Left cardiac atrium (tissue), 1 donor: Measurements from ENCODE around the genes OMP and PAK1.

- PRO-cap = no peak
Measured at GRCh38 chr11:76185996-76186481, 20.3 kb downstream of the WNT11 start.

- PRO-cap = no peak
Measured at GRCh38 chr11:76339199-76339754, 41.7 kb downstream of the THAP12 start.

DNA sequence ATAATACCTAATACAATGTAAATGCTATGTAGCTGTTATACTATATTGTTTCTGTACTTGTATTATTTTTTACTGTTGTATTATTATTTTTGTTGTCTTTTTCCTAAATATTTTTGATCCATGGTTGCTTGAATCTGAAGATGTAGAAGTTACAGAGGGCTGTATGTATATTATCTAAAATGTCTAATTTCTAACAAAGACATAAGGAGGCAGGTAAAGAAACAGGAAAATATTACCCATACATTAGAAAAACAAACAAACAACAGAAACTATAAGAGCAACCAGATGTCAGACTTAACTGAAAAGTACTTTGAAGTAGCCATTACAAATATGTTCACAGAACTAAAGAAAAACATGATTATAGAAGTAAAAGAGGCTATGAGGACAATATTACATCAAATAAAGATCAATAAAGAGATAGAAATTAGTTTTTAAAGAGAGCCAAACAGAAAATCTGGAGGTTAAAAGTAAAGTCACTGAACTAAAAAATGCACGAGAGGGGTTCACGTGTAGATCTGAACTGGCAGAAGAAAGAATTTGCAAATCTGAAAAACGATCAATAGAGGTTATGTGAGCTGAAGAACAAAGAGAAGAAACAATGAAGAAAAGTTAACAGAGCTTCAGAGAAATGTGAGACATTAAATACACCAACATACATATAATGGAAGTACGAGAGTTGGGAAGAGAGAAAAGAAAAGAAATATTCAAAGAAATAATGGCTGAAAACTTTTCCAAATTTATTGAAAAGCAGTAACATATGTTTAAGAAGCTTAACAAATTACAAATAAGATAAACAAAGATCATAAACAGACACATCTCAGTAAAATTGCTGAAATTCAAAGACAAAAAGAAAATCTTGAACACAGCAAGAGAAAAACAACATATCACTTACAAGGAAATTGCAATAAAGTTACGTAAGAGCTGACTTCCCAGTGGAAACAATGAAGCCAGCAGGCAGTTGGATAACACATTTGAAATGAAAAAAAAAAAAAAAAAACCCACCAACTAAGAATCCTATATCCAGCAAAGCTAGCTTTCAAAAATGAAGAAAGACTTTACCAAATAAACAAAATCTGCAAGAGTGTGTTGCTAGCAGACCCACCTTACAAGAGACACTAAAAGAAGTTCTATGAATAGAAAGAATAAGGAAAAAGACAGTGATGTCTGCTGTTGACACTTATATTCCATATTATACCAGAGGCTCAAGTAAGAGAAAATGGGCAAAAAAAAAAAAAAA, 56.7 kb downstream of the EMSY start:
- PRO-cap = no peak

GRCh38 chr11:76591927-76592427, 78.6 kb downstream of the LRRC32 start:
- PRO-cap = no peak

GRCh38 chr11:76606164-76606890, 64.2 kb downstream of the LRRC32 start:
- PRO-cap = no peak

DNA sequence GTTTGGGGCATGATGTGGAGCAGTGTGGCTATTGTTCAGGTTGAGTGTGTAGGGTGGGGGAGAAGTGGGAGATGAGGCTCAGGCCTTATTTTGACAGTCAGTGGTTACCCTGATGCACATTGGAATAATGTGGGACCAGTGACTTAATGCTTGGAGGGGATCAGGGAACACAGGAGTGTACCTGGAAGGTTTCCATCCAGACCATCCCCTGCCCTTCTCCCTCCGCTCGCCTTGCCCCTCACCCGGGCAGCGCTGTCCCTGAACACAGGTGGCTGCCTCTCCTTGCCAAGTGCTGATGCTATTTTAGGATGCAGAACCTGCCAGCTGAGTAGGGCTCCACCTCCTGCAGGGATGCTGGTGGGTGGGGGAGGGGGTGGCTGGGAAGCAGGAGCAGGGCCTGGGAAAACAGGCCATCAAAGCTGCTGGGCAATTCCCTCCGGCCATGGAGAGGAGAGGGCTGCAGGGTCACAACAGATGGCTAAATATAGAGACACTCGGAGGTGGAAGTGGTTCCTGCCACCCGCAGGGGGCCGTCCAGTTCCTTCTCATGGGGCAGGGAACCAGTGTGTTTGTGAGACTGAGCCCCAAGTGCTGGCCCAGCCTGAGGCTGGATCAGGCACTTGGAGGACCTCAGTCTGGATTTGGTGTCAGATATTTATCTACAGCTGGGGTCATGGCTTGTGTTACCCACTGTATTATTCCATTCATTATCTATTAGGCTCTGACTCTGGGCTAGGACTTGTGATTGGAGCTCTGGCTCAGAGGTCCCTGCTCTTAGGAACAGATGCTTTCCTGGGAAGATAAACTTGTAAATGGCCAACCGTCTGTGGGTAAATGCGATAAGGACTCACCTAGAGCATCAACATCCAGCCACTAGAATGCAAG, 59.6 kb downstream of the LRRC32 start:
- PRO-cap = no peak

DNA sequence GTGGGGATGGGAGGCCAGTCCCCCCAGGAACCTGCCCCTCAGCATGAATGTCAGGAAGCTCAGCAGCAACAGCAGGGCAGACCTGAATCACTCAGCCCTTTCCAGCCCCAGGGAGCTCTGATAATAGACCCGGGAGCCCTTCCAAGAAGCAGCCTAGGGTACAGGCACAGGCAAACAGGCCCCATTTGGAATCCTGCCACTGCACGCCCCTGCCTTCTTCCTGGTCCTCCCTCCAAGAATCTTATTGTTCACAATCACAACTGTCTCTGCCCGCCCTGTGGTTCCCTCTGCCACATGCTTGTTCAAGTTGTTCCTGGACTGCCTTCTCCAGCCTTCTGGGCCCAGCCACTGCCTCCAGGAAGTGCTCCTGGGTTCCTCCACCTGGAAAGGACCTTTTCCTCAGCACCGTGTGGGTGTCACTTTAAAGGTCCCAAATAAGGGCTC, 54.6 kb downstream of the LRRC32 start:
- PRO-cap = no peak

- PRO-cap = no peak
Measured at GRCh38 chr11:76629970-76630816, 40.4 kb downstream of the LRRC32 start.

- PRO-cap = no peak
Measured at GRCh38 chr11:76700102-76700838, 29.7 kb upstream of the LRRC32 start.

GRCh38 chr11:76773888-76774483, 9.2 kb upstream of the TSKU start:
- PRO-cap = no peak

DNA sequence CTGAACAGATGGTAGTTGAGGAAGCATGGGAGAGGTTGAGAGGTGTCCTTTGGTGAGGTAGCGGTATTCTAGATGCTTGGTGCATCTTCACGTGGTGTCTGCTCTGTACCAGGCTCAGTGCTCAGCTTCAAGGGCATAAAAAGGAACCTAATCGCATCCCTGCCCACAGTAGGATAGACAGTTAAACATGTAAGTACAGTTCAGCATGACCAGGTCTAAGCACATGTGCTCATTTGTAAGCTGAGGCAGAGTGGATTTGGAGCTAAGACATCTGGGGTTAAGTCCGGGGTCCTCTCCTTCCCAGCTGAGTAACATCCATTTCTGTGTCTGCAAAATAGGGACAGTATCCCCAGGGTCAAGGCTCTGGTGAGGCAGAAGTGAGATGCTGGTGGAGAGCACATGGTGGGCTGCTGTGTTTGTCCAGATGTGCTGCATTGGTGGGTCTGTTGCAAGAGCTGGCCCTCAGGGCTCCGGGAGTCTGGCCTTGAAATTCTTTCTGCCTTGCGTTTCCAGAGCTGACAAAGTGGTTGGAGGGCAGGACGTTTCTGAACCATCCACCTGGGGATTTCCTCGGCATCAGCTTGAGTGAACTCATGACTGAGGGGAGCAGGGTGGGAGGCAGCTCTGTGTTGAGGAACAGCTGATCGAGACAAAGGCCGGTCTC, 4.5 kb downstream of the TSKU start:
- PRO-cap = no peak

DNA sequence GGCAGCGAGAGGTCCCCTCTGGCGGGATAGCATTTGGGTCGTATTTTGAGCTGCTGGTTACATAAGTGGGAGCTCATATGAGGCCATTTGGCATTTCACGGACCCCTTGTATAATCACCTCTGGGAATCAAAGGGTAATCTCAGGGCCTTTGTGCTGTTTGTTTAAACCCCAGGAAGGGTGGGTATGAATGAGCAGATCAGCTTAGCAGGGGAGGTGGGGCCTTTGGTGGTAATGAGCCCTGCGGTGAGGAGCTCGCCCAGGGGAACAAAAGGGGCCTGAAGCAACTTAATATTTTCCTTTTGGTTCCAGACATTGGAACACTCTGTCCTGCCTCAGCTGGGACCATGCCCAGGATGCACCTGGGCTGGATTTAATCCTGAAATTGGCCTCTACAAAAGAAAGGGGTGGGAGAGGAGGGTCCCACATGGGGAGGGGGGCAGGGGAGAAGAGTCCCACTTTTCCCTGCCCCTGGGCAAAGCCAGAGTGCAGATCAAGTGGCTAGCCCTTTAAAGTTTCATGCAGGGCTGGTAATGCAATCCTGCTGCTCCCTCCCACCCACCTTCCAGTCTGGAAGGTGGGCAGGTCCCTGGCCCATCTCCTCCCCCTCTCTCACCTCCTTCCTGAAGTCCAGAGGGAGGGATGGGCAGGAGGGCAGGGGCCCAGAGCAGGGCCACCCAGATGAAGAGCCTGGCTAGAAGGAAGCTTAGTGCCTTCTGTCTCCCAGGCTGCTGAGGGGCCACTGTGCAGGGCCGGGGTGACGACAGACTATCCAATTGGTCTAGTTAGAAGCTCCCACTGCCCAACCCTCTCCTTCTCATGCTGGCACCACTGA, 10.5 kb downstream of the TSKU start:
- PRO-cap = no peak

DNA sequence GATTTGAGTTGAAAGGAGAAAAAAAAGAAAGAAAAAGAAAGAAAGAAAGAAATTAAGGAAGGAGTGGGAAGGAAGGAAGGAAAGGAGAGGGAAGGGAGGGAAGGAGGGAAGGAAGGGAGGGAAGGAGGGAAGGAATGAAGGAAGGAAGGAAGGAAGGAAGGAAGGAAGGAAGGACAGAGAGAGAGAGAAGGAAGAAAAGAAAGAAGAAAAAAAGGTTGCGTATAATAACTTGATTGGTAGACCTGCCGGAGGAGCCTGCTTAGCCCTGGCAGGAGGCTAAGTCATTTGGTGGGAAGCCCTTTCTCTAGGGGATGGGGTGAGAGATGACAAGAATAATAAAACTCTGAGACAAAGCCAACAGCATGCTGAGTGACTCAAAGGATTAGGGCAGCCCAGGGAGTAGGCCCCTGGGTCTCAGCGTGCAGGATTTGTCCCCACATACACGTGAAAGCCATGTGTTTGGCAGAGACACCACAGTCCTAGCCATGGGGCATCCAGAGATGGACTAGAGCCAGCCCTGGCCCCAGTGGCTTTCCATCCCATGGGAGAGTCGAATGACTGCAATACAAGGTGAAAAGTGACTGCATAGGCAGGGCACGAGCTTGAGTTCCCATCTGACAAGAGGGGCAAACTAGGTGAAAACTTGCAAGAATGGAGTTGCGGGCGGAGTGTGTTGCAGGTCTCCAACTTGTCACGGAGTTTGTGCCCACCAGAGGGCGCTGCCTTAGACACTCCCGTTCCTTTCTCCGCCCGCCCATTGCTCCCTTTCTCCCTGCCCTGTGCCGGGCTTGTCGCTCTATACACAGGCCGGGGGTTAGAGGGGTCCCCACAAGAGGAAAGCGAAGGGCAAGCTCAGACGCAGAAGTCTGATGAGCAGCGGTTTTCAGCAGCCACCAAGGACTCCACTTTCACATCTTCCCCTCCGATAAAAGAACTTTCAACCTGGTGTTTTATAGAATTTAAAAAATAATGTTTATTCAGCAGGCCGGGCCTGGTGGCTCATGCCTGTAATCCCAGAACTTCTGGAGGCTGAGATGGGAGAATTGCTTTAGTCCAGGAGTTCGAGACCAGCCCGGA, 24.1 kb downstream of the TSKU start:
- PRO-cap = no peak

GRCh38 chr11:77010049-77010761, 24.0 kb upstream of the B3GNT6 start:
- PRO-cap = no peak

- PRO-cap = no peak
Measured at GRCh38 chr11:77039492-77040370, 5.5 kb downstream of the B3GNT6 start.

GRCh38 chr11:77088414-77089144, 14.1 kb upstream of the OMP start:
- PRO-cap = no peak

DNA sequence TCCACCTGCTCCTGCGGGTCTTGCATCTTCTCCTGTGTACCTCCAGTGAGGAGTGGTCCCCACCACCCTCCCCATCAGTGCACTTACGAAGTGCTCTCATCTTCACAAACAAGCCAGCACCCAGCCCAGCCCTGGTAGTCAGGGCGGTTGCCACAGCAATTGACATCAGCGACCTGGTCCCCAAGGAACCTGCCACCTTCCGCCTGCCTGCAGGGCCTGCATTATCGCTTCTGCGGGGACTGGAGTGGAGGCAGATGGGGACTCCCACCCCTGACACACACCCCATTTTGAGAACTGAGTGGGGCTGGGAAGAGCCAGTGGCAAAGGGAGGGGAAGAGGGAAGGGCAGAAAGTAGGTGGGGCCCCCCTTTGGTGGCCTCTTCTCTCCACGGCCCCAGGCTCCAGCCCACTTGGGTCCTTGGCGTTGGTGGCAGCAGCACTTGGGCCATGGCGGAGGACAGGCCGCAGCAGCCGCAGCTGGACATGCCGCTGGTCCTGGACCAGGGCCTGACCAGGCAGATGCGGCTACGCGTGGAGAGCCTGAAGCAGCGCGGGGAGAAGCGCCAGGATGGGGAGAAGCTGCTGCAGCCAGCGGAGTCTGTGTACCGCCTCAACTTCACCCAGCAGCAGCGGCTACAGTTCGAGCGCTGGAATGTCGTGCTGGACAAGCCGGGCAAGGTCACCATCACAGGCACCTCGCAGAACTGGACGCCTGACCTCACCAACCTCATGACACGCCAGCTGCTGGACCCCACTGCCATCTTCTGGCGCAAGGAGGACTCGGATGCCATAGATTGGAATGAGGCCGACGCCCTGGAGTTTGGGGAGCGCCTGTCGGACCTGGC, at the start of gene OMP:
TSS of gene OMP (plus strand) at position 447 of the 844 bp plus-strand sequence.
- PRO-cap = no peak

DNA sequence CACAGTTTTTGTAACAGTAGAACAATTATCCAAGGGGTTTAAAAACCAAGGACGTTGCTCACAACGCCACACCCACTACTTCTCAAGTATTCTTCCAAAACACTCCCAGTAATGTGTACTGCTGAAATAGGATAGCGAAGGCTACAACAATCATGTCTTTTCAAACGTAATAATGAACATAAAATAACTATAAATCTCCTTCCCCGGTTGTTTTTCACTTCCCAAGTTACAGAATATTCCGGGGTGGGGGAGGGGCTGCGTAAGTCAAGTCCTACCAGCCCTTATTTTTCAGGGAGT, 1.2 kb downstream of the PAK1 start:
- PRO-cap = no peak

DNA sequence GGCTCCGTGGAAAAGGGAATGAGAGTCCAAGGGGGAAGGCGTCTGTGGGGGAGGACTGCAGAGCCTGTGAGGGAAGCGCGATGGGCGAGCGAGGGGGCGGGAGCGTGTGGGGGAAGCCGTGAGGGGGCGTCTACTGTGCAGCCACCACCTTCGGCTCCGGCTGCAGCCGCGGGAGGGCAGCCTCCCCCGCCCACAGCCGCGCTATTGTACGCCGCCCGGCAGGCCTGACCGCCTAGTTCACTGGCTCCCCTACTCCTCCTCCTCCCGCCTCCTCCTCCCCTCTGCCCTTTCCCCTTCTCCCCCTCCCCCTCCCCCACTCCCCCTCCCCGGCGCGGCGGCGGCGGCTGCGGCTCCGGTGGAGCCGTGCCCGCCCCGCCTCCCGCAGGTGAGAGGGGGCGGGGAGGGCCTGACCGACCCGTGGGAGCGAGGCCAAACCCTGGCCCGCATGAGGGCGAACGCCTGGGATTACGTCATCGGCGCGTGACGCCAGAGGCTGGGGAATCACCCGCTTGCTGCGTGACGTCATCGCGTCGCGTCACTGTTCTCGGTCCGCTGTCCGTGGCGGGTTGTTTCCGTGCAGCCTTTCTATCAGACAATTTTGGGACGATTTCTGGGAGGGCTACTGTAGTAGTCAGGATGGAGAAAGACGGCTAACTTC, at the start of gene PAK1:
TSS of gene PAK1 (minus strand) at position 210 of the 658 bp plus-strand sequence.
- PRO-cap = unidirectional peak, minus-strand start at position 242 of the sequence

- PRO-cap = no peak
Measured at GRCh38 chr11:77698374-77698807, 60.8 kb upstream of the CLNS1A start.